Heart right ventricle (tissue), 2 donors: ENCODE measurements around a stretch of chrX.

- PRO-cap, 2 experiments = no peak in any of the 2 experiments
These were observed 6.7 kb downstream of the MECP2 start for GRCh38 chrX:154090664-154091375.

GRCh38 chrX:154096066-154096509, 1.4 kb downstream of the MECP2 start:
- PRO-cap, 2 experiments = no peak in any of the 2 experiments

- PRO-cap, 2 experiments = no peak in any of the 2 experiments
These were observed 25.9 kb downstream of the FLNA start for GRCh38 chrX:154348113-154349274.

GRCh38 chrX:154358826-154359612, 15.4 kb downstream of the FLNA start:
- PRO-cap, 2 experiments = no peak in any of the 2 experiments

DNA sequence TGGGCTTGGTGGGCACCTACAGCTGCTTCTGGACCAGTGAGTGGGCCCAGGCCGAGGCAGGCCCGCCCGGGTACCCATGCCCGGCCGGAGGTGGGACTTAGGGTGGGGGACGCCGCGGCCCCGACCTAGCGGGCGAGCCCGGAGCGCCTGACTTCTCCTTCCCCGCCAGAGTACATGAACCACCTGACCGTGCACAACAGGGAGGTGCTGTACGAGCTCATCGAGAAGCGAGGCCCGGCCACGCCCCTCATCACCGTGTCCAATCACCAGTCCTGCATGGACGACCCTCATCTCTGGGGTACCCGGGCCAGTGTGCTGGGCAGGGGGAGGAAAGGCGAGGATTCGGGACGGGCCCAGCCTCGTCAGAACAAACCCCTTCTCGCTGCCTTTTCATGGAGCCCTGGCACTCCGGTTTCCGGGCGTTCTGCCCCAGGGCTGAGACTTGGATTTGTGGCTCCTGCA, 609 bp downstream of the TAFAZZIN start:
- PRO-cap, 2 experiments = peak in 2 of 2 experiments; most common plus-strand start position 250 of the sequence (in 2); most common minus-strand start position 176 of the sequence (in 1)

- PRO-cap, 2 experiments = no peak in any of the 2 experiments
These were observed 8.1 kb downstream of the LAGE3 start for GRCh38 chrX:154470844-154471494.

DNA sequence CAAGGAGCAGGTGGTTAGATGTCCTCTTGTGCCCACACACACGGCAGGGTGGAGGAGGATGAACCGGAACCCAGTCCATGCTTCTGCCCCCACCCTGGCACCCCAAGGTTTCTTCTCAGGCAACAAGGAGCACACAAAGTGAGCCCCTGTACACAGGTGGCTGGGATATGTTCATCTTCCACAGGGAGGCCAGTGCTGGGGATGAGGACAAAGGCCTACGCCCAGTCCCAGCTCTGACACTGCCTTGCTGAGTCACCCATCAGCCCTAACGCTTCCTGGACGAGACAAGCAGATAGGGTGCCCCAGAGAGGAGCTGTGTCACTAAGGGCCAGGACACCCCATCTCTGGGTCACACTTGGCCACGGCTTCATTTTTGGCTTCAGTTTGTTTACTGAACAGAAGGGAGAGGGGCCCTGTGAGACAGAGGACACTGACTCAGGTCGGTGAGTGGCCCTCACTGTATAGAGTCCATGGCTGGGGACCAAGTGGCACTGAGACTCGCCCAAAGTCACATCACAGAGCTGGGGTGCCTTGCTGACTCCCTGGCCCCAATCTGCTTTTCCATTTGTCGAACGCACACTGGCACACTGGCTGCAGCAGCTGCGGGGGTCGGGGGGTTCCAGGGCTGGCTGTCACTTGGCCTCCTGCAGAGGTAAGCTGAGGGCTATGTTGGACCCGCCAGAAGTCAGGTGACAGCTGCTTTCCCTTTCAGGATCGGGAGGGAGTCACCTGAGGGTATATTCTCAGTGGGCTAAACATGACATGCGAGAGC, 1.8 kb downstream of the UBL4A start:
- PRO-cap, 2 experiments = peak in 1 of 2 experiments; most common plus-strand start position 324 of the sequence (in 1)

GRCh38 chrX:154485264-154485761, 1.1 kb downstream of the UBL4A start:
- PRO-cap, 2 experiments = peak in 1 of 2 experiments; most common plus-strand start chrX:154485569 (in 1)

- PRO-cap, 2 experiments = no peak in any of the 2 experiments
These were observed 4.6 kb downstream of the FAM3A start for GRCh38 chrX:154511408-154511851.

GRCh38 chrX:154735501-154736103, 15.3 kb downstream of the GAB3 start:
- PRO-cap, 2 experiments = peak in 1 of 2 experiments; most common plus-strand start chrX:154735981 (in 1); most common minus-strand start chrX:154735799 (in 1)

GRCh38 chrX:155007328-155007726, 15.2 kb downstream of the F8 start:
- PRO-cap, 2 experiments = no peak in any of the 2 experiments

DNA sequence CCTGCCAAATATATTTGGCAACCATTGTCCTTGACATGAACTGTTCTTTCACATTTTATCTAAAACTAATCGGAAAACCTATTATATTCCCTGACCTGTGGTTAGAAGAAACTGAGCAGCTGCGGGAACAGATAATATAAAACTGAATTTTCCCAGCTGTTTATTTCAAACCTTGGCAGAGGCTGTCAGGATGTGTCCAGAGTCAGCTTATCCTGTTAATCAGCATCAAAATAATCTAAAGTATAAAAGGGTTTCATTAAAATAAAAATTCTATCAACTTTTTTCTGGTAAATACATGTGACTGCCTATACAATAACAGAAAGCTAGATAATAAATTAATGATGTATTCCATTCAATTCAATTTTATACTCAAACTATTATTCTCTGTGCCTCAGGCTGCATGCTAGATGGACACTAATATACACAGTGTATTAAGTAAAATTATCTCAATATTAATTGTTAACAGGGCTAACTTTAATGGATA, 12.2 kb downstream of the F8 start:
- PRO-cap, 2 experiments = peak in 1 of 2 experiments; most common plus-strand start position 372 of the sequence (in 1)

GRCh38 chrX:155333401-155334036, 895 bp downstream of the CLIC2 start:
- PRO-cap, 2 experiments = peak in 1 of 2 experiments; most common plus-strand start chrX:155333930 (in 1); most common minus-strand start chrX:155333824 (in 1)